Thoracic aorta (tissue), 1 donor: ENCODE measurements around the gene HS1BP3.

DNA sequence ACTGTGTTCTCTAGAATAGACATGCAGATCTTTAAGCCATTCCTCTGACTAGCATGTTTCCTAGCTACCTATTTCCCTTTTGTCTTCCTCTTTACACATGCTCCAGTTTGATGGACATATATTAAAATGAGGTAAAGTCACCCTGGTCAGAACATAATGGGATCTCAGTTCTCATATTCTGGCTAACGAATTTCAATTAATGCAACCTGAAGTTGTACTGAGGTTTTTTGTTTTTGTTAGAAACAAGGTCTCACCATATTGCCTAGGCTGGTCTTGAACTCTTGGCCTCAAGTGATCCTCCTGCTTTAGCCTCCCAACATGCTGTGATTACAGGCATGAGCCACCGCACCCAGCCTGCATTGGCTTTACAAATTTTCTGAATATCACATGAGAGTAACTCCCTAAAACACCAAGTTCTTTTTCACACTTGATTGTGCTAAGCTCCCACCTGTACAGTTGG, 9.5 kb downstream of the LAPTM4A start:
- RAMPAGE, long total RNA: no peak

DNA sequence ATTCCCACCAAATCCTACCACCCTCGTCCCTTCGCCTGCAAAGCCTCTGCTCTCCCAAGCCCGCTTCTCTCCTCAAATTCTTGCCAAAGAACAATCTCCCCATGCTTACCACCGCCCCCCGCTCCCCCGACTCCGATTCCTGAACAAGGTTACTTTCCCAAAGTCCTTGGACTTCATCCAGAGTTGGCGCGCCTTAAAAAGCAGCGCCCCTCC, 429 bp downstream of the LAPTM4A start:
- RAMPAGE, long total RNA: no peak

DNA sequence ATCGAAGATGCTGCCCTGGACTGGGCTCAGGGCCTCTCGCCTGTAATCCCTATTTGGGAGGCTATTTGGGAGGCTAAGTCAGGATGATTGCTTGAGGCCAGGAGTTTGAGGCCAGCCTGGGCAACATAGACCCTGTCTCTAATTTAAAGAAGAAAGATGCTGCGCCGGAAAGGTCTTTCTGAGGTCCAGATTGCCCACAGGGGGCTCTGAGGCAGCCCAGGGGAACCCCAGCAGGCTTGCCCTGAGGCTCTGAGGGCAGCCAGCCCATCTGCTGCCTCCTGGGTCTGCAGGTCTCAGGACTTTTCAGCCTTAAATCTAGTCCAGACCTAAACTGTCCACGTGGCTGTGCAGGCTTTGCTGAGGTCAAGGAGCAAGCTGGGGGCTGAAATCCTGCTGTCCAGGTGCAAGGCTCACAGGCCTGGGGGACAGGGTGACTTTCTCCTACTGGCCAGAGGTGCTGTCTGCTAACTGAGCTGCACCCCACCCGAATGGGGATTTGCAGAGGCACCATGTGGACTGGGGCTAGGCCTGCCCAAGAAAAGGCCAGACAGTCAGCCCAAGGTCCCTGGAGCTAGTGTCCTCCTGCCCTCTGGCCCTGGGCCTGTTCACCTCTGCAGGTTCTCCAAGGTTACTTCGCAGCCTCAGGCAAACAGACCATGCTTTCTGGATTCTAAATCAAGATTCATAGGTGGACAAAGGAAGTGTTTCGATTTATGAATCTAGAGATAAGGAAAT, 32.2 kb downstream of the SDC1 start:
- RAMPAGE, long total RNA: no peak

- RAMPAGE, long total RNA: no peak
These were observed 21.0 kb downstream of the SDC1 start for GRCh38 chr2:20203777-20204560.

DNA sequence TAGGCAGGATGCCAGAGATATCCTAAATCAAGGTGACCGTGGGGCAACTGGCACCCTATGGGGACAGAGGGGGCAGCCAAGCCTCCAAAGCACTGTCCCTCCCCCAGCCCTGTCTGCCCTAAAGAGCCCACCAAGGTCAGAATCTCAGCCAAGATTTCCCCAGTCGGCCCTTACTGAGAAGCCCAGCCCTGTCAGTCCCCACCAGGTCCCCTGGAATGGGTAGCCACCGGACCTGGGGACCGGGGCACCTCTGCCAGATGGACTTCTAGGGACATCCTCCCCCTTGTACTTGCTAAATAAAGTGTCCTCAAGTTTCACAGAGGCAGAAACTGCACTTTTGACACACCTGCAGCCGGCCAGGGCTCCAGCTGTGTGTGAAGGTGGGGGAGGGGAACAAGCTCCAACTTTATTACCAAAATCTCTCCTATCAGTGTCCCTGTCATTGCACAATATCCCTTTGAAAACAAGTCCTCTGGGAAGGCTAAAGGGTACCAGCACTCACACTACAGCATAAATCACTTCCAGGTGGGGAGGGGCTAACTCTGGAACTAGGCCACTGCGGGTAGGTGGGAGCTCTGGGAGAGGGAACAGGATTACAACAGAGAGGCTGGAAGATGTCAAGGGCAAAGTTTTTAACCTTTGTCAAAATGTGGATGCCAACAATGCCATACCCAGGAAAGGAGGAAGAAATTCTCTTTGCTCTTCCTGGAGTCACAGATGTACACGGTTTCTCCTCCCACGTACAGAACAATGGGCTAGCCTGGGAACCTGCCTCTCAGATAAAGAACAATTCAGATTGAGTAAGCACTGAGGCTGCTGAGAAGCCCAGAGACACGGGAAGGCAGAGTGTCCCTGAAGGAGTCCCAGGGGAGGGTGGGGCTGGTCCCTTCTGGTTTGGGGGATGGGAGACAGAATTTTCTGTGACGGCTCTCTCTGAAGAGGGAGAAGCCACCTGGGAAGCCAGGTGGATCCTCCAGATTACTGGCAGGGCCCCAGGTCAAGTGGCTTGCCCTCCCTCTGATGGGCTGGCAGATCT, 11.1 kb downstream of the SDC1 start:
- RAMPAGE, long total RNA: no peak

DNA sequence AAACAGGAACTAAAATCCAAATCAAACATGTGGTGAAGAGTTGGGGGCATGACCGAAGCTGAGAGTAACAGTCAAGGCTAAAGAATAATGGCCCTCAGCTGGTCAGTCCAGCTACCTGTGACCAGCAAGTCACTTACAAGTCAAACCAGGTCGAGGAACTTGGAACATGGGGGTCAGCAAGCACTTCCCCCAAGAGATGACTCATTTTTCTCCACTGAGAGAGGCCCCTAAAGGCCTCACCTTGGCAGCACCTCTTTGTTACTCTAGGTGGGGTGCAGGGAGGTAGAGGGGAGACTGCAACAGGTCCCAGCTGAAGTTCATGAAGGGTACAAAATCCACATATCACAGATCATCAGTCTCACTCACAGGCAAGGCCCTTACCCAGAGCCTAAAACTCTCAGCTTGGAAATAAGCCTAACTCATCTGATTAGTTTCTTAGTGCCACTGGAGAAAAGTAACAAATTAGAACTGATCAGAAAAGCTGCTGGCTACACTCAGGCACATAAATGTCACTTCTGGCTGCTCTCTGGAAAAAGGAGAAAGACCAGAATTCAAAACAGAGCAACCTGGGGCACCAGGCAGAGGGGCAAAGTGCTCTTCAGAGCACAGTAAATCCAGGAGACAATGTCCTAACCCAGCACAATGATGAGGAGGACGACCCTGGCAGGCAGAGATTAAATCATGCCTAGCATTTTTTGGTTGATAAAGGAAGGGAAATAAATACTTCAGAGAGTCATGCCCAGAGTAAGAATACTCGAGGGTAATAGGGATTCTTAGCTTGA, 3.9 kb downstream of the SDC1 start:
- RAMPAGE, long total RNA: no peak

- RAMPAGE, long total RNA: no peak
These were observed 388 bp downstream of the SDC1 start for GRCh38 chr2:20224527-20224956.

DNA sequence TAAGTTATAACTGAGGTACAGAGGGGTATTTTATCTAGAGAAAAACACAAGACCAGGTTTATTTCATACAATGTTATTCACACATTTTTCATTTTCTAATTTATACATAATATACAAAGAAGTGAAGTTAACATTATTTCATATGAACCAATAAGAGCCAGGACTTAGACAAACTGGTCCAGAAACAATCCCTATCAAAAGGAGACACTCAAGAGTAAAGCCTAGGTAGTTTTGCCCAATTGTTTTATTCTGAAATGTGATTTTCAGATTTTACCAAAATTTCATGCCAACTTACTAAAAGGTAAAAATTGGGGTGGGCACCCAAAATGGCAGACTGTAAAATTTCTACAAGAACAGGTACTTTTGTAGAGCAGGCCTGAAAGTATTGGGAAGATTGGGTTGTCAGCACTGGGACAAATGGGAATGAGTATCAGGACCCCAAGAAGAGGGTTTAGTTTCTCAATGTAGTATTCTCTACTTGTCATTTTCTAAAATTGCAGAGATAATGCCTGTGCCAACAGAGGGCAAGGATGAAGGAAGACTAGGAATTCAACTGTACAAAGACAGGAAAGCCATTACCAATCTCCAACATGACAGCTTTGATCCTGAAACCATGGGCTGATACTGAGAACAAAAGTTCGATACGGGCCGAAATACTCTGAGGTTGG, 23.9 kb upstream of the SDC1 start:
- RAMPAGE, long total RNA: no peak

GRCh38 chr2:20439122-20439923, 7.6 kb upstream of the RHOB start:
- RAMPAGE, long total RNA: no peak

GRCh38 chr2:20444209-20444568, 2.7 kb upstream of the RHOB start:
- RAMPAGE, long total RNA: no peak

DNA sequence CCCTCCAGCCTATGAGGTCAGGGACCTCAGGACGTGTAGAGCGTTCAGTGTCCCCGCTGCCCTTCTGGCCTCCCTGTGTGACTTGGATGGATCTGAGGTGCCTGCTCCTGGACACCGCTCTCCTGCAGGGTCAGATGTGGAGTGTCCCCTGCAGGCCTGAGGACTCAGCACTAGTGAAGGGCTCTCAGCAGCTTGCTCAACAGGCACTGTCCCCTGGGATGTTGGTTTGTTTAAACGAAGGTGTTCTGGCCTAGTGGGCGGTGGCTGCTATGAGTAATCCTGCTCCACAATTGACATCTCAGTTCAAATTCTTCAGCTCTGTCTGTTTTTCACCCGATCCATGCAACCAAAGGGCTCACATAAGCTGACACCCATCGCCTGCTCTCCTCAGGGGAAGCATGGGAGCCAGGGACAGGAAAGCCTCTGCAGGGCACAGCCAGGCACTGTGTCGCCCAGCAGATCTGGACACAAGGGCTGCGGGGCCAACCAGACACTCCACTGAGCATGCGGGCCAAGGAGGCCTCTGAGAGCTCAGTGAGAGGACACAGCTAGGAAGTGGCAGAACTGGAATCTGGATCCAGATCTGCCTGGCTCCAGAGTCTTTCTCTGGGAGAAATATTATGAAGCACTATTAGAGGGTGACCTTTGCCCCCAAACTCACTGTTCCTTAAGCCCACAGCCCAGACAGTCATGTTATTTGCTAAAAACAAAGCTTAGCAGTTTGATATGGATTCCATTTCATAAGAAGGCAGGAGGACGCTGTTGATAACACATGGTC, 78.5 kb downstream of the RHOB start:
- RAMPAGE, long total RNA: no peak

DNA sequence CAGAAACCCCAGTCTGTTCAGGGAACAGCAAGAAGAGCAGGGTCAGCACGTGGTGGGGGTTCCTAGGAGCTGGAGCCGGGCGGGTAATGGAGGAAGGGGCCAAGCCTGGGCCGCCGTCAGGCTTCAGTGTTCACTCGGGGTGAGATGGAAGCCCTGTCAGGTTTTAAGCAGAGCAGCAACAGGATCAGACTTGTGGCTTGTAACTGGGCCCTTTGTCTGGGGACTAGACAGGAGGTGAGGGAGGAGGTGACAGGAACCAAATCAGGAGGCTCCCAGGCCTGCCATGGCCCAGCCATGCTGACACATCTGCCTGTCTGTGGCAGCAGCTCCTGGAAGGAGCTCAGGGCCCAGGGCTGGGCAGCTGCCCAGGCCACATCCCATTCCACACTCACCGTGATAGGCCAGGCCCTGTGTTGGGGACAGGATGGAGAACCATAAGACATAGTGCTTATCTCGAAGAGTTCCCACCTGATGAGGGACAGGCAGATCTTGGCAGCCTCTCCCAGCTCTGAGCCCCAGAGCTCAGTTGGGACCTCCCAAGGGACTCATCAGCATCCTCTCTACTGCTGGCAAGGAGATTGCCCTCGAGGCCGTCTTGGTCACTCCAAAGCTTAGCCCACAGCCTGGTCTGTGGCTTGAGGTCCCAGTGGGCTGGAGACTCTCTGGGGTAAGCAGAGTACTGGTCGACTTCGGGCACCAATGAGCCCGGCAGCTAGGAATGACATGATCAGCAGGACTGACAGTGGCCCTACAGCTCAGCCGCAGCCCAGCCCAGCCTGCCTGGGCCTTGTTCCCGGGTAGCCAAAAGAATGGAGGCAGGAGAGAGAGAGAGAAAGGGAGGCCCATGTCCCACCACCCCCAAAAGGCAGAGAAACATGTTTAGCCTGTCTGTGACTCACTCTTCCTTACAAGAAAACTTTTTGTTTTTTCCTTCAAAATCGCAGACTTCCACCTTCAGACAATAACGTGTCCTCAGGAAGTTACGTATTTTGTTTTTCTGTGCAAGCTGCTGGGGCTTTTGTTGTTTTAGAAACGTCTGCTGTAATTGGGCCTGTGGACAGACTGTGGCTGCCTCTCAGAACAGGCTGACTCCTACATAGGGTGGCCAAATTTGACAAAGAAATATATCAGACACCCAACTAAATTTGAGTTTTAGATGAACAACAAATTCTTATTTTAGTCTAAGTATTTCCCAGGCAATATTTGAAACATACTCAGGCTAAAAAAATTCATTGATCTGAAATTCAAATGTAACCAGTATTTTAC, 82.1 kb downstream of the HS1BP3 start:
- RAMPAGE, long total RNA: no peak

DNA sequence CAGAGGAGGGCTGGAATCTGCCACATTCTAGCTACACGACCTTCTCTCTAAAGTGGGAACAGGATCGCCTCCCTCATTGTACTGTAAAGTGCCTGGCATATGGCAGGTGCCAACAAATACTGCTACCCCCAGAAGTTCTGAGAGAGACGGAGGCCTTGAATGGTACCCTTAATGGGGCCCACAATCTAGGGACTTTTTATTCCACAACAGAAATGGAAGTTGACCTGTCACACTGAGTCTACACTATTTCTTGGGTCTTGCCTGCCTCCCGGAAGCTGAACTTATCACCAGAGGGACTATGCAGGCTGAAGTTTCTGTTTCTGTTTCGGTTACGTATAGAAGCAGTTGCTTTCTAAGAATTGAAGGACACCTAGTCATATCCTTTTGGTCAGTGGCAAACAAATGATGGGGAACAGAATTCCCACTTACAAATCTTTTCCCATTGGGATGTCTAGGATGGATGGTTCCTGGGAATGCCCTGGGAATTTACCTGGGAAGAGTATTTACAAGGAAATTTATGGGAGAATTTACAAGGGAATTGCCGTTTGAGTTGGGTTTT, 74.3 kb downstream of the HS1BP3 start:
- RAMPAGE, long total RNA: no peak

- RAMPAGE, long total RNA: no peak
These were observed 44.5 kb downstream of the HS1BP3 start for GRCh38 chr2:20606445-20606812.

DNA sequence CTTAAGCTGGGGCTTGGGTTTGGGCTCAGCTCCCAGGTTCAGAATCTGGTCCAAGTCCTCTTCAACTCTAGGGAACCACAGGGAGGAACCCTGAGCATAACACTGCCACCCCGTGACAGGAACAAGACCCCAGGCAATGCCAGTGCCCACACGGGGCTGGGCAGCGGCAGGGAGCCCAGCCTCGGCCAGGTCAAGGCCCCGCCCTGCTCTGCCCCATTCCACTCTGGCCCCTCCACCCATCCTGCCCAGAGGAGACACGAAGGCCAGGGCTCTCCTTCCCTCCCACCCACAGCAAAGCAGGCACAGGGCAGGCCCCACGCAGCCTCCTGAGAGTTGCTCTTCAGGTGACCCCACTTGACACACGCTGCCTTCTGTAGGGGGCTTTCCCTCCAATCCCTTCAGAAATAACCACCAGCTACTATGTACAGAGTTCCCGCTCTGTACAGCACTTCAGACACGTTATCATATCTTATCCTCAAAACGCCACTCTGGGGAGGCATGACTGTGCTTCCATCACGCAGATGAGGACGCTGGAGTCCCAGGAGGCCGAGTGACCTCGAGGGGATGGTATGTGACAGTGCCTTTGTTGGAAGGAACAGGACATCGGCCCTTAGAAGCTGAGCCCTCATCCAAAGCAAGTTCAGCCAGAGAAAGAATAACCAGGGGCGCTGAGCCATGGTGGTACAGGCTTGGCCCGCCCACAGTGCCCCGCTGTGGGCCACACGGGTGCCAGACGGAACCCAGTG, 31.5 kb downstream of the HS1BP3 start:
- RAMPAGE, long total RNA: no peak

DNA sequence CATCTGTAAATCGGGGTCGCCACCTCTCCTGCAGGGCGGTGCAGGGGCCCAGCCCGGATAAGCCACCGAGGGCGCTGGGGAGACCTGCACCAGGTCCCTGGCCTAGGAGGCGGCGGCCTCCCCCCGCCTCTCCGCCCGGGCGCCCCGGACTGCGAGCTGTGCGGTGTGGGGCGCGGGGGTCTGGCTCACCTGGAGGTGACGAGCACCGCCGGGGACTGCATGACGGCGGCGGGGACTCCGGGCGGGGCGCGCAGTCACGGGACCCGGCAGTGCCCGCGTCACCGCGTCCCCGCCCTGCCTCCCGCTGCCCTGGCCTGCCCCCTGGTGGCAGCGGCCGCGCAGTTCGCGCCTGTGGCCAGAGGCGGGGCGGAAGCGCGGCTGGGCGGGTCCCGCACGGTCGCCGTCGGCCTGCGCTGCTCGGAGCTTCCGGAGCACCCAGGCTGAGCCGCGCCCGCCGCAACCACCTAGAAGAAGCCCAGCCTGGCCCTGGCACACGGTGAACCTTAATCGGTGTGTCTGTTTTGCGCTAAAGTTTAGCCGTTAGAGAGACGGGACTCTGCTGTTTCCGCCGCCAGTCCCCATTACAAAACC, at the start of gene HS1BP3:
TSS of gene HS1BP3 (minus strand) at position 256 of the 591 bp plus-strand sequence.
- RAMPAGE, long total RNA: start-site peak on the minus strand centred at position 242 of the sequence, 30 bp wide, 225 reads

DNA sequence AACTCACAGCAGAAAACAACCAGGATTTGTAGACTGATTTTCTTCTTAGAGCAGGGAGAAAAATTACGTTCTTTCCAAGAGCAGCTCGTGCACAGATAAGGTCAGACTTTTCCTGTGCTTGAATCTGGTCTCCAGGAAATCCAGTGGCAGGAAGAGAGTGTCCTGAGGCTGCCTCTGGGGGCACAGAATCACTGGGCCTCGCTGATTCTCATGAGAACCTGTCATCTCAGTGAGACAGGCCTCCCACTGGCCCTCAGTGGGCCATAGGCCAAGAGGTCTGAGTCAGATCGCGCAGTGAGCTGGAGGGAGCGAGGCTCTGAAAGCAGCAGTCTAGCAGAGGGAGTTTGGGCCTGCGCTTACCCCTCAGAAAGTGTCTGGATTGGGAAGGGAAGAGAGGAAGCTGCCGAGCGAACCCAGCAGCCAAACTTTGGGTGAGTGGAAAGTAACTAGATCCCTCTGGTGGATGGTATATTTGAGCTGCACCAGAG, 8.0 kb downstream of the GDF7 start:
- RAMPAGE, long total RNA: no peak

- RAMPAGE, long total RNA: no peak
These were observed 54.9 kb downstream of the APOB start for GRCh38 chr2:20988865-20989402.

- RAMPAGE, long total RNA: no peak
These were observed 37.1 kb downstream of the APOB start for GRCh38 chr2:21006696-21007197.

- RAMPAGE, long total RNA: no peak
These were observed 4.0 kb downstream of the APOB start for GRCh38 chr2:21039916-21040308.